ENCODE data around the genes LCN8, AJM1, PHPT1, FAM166A and TOR4A.

DNA sequence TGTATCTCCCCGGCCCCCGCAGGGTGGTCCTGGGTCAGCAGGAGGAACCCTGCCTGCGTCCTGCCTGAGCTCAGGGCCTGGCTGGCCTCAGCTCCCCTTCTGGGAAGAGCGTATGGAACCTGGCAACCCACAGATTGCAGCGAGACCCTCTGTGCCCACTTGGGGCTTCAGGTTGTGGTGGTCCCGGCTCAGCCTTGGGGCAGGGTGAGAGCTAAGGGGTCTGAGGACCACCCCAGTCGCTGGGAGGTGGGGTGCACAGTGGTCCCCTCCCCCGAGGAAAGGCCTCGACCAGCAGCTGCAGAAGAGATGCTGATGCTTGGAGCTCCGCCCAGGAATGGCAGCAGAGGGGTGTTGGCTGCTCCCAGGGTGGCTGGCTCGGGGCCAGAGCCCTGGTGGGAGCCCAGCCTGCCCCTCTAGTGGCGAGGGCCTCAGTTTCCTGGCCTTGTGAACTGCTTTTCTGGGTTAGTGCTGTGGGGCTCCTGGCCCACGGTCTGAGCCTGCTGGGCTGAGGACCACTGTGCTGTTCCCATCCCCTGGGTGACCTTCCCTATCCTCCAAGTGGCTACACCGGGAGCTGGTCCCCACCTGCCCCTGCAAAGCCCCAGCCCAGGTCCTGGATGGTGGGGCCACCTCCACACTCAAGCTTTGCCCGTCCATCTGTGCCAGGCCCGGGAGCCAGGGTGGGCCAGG lies 1.2 kb downstream of the DIPK1B start:
- PRO-cap: no peak

- PRO-cap: no peak
Observed at GRCh38 chr9:136726089-136727206, 14.1 kb downstream of the DIPK1B start.

GRCh38 chr9:136757858-136758680 lies at the start of gene LCN8:
Gene LCN8, minus strand, starts transcription at chr9:136758243.
- PRO-cap: no peak

DNA sequence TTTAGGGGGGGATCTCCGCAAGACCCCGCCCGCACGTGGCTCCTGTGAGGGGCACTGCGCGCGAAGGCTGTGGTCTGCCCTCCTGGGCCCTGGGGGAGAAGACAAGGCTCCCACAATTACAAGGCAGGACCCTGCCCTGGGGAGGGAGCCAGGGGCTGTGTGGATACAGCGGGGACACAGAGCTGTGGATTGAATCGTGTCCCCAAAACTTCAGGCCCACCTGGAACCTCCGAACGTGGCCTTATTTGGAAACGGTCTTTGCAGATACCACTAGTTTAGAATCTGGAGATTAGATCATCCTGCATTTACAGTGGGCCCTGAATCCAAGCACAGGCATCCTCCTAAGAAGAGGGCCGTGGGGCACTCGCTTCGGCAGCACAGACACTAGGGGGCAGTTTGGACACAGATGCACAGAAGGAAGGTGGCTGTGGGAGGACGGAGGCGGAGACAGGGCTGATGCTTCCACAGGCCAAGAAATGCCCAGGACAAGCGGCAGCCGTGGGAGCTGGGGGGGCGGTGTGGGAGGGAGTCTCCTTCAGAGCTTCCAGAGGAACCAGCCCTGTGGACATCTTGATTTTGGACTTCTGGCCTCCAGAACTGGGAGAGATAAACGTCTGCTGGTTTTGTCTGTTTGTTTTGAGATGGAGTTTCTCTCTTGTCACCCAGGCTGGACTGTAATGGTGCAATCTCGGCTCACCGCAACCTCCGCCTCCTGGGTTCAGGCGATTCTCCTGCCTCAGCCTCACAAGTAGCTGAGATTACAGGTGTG lies 2.8 kb upstream of the LCN8 start:
- PRO-cap: no peak

DNA sequence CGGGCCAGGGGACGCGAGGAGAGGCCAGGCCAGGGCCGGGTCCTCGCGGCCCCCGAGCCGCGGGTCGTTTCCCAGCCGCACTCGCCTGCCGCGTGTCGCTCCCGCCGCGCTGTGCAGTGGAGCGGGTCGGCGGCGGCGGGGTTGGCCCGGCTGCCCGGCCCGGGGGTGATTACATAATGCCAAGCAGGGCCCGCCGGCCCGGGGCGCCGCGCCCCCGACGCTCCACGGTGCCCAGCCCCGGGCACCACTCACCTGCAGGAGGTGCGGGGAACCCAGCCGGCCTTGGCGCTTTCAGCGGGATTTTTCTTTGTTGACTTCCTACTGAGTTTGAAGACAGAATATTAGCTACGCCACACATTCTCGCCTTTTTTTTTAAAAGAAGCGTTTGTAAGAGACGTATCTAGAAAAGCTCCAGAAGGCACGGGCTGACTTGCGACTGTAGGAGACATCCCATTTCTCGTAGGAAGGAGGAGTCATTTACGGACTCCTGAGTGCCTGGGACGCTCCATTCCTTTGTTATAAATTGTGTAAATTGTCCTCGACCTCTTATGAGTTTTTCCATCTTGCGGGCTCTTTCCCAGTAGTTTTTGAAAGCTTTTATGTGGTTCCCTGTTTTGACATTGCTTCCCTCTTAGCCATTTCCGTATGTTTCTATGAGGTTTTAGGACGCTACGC lies 864 bp downstream of the RABL6 start:
- PRO-cap: no peak

DNA sequence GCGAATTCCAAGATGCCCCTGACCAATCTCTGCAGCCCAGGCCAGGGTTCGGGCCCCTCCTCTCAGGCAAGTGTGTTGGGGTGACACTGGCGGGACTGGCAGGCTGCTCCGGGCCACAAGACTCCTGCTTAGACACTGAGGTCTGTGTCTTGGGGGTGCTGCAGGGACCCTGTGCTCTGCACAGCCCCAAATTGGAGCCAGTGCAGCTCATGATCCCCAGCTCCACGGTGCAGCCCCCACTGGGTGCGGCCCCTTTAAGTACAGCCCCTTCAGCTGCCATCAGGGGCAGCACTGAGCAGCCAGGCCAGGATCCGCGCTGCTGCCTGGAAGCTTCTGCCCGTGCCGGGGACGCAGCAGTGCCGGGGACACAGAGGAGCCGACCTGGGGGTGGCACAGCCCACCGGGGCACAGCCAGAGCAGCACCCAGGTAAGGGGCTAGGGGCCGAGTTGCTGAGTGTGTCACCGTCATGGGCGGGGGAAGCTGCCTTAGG lies at the start of gene AJM1:
Gene AJM1 (plus strand): TSS at position 316 of the 491 bp plus-strand sequence.
- PRO-cap: no peak

DNA sequence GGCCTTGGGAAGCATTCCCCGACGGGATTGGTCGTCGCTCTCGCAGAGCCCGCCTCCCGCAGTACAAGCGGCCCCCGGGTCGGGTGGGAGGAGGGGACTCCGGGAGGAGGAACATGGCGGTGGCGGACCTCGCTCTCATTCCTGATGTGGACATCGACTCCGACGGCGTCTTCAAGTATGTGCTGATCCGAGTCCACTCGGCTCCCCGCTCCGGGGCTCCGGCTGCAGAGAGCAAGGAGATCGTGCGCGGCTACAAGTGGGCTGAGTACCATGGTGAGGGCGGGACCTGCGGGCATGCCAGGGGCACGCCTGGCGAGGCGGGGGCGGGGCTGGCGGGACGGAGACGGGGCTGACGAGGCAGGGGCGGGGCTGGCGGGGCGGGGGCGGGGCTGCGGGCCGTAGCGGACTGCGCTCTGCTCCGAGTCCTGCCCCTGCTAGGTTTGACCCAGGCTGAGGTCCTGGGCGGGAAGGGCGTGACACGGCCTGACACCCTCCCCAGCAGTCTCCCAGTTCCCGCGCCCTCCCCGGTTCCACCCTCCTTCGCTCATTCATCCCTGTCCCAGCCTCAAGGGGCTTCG lies at the start of gene PHPT1:
Gene PHPT1 (plus strand): TSS at position 92 of the 578 bp plus-strand sequence.
- PRO-cap: bidirectional peak, plus-strand start at position 93 of the sequence, minus-strand start outside the sequence; unidirectional peak, minus-strand start at position 542 of the sequence

GRCh38 chr9:136880222-136880664 lies 6.1 kb upstream of the TRAF2 start:
- PRO-cap: no peak

- PRO-cap: bidirectional peak, plus-strand start at chr9:136902110, minus-strand start at chr9:136901848
Observed at GRCh38 chr9:136901427-136902288, 15.3 kb downstream of the TRAF2 start.

DNA sequence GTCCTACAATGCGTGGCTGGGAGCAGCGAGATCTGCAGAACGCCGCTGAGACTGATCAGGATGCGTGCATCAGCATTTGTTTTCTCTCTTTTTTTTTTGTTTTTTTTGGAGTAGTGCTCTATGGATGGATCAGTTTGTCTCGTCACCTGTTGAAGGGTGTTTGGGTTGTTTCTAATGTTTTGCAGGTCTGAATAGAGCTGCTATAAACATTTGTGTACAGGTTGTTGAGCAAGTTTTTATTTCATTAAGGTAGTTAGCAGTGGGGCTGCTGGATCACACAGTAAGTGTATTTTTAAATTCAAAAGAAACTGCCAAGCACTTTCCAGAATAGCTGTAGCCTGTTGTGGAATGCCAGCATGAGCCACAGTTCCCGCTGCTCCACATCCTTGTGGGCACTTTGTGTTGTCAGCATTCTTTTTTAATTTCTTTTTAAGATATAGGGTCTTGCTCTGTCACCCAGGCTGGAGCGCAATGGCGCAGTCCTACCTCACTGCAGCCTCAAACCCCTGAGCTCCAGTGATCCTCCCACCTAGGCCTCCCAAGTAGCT lies 14.6 kb downstream of the FBXW5 start:
- PRO-cap: no peak

DNA sequence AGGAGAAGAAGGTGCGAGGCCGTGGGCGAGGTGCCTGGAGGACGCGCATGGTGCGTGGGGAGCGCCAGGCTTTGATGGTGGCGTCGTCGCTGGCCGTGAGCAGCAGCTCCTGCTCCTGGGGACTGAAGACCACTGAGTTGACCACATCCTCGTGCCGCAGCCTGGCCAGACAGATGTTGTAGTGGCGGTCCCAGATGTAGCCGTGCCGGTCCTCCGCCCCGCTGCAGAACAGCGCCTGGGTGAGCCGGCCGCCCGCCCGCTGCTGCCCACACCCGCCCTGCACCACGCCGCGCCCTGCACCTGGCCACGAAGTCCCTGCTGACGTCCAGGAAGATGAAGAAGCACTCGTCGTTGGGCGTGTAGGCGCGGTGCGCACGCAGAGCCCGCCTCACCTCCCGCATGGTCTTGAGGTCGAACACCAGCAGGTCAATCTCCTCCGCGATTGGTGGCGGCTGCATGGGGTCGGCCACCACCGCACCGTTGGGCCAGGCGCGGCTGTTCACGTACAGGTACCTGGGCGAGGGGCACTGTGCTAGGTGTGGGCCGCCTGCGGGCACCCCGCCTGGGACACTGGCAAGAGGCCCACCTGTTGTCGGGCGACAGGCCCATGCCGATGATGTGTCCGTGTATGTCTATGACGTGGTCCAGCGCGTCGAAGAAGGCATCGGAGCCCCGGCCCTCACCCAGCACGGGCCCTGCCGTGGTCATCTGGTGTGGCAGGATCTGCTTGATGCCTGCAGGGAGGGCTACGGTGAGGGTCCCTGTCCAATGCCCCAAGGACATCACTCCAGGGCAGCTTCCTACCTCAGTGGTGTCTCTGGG lies 3.4 kb downstream of the FBXW5 start:
- PRO-cap: no peak

DNA sequence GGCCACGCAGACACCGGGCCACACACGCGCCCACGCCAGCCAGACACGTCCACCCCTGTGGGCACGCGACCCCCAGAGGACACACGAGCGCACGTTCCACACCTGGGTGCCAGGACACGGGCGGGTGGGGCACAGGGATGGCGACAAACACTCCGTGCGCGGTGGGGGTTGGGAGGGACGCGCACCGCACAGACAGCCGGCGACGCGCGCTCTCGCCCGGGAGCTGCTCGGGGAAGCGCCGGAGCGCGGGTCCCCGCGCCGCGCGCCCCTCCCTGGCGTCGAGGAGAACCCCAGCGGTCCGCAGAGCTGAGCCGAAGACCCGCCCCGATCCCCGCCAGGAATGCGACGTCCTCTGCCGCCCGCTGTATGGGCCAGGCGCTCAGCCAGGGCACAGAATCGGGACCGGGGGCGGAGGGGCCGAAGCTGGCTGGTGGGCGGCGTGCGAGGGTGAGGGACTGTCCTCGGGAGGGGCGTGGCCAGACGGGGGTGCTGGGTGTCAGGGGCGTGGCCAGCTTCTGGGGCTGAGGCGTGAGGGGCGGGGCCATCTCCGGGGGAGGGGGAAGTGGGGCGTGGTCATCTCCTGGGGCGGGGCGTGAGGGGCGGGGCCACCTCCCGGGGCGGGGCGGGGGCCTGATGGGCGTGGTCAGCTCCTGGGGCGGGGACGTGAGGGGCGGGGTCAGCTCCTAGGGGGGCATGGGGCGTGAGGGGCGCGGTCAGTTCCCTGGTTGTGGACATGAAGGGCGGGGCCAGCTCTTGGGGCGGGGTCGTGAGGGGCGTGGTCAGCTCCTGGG lies 807 bp downstream of the PTGDS start:
- PRO-cap: no peak

GRCh38 chr9:137029013-137029361 lies 950 bp upstream of the ABCA2 start:
- PRO-cap: no peak

DNA sequence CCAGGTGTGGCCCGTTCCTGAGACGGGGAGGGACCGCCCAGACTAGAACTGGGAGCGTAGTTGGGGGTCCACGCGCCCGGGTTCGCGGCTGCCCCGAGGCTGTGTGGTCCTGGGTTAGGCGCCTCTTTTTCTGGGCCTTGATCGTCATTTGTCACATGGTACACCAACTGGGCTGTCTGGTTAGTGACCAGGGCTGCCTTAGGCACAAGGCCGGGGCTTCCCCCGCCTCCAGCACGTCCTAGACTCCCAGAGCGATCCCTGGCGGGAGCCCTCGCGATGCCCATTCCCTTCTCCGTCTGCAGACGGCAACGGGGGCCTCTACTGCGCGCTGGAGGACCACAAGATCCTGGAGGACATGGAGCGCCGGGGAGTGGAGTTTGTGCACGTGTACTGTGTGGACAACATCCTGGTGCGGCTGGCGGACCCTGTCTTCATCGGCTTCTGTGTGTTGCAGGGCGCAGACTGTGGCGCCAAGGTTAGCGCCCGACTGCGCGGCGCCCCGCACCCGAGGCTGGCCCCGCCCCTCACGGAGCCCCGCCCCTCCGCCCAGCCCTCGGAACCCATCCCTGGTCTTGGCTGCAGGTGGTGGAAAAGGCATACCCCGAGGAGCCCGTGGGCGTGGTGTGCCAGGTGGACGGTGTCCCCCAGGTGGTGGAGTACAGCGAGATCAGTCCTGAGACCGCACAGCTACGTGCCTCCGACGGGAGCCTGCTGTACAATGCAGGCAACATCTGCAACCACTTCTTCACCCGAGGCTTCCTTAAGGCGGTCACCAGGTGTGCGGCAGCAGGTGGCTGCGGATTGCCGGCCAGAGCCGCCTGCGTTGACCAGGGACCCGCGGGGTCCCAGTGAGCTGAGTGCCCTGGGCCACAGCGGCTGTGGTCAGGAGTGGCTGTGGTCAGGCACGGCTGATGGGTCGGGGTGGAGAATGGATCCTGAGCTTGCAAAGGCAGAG lies 1.6 kb downstream of the UAP1L1 start:
- PRO-cap: no peak

GRCh38 chr9:137083386-137084107 lies 3.2 kb upstream of the MAN1B1 start:
- PRO-cap: unidirectional peak, plus-strand start at chr9:137083962

DNA sequence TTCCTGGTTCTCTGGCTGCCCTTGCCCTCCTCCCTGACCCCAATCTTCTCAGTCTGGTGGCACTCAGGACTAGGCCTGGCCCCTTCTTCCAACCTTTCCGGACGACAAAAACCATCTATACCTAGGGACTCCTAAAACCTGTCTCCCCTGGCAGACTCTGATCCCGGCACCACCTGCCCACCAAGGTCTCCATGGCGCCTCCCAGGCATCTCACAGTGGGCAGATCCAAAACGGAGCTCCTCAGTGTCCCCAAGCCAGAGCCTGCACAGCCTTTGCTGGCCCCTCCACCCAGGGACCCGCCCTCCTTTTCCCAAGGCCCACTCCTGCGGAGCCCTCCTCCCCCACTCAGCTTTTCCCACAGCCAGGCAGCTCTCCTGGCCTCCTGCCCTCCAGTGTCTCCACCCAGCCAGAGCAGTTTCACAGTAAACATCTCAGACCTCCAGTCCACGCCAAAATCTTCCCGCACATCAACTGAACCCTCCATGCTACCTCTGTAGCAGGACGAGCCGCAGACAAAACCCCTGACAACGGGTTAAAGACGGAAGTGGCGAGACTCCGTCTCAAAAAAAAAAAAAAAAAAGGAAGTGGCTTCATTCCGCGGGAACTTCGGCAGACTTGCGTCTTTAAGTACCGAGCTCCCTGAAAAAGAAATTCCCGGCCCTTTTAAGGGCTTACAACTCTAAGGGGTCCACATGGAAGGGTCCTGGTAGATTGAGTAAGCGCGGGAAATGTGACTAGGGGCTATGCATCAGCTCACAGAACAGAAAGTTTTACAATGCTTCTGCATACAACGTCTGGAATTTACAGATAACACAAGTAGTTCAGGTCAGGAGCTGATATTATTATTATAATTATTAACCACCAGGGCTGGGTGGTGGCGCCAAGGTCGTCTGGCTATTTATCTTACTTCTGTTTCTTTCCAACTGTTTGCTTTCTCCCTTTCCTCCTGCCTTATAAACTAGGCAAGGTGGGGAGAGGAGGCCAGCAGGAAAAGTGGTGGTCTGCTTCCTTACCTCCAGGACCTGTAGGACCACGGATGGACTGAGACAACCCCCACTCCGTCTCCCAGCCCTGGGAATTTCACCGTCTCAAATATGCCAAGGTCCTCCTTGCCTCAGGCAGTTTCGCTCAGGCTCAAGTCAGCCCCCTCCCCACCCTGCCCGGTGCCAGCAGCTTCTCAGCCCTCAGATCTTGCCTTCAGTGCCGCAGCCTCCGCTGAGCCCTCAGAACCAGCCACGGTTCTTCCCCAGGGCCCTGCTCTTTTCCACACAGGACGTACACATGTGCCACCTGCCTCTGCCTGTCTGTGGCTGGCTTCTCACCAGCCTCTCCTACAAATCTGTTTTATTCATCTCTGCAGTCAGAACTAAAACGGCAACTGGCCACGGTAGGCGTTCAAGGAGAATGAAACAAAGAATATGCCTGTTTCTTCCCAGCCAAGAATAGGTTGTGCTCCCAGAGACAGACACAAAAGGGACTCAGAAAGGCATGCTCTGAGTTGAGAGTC lies 11.3 kb upstream of the GRIN1 start:
- PRO-cap: no peak

DNA sequence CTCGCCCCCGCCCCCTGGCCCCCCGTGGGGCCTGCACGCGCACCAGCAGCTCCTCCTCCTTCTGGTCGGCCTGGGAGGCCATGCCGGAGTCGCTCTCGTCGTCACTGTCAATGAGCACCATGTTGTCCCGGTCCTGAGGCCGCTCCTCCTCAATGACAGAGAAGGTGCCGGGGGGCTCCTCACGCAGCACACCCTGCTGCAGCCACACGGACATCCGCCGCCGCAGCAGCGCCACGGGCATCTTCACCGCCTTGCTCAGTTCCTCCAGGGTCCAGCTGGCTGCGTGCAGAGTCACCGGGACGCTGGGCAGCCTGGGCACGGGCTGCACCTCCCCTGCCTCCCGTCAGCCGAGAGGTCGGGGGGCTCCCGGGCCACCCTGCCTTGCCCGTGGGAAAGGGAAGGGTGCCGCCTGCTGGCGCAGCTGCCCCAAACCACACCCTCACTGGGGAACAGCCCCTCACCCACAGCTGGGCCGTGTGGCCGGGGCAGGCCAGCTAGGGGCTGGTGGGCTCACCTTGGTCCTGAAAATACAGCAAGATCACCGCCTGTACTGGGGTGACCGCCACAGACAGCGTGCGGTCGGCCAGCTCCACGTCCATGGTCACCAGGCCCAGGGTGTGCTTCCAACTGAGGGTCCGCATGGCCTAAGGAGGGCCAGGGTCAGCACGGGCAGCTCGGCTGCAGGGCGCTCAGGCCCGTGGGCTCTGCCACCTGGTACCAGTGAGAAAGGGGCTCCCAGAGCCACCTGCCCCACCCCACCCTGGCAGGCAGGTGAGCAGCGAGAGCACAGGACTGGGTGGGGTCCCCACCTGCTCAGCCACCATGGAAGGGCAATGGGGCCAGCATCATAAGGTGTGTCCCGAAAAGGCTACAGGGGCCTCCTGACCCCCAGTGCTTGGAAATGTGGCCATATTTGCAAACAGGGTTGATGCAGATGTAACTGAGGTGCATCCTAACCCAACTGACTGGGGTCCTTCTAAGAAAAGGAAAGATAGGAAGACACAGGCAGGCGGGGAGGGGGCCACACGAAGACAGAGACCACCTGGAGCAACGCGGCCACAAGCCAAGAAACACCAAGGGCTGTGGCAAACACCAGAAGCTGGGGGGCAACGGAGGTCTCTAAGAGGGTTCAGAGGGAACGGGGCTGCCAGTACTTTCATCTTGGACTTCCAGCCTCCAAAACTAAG lies 3.7 kb upstream of the TMEM210 start:
- PRO-cap: no peak

DNA sequence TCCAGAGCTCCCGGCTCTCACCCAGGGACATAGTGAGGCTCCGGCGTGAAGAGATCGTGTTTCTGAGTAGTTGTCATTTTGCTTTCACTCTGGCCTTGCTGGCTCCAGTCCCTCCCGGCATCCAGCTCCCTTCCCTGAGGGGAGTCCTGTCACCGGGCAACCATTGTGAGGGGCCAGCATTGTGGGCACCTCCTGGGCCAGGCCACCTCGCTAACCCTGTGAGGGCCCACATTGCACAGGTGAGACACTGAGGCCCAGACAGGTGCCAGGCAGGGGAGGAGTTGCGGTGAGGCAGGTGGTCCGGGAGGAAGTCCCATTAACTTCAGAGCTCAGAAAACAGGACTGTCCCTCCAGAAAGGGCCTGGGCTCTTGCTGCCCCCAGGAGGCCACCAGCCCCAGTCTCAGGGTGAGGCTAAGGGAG lies at the start of gene FAM166A:
Gene FAM166A (minus strand): TSS at position 113 of the 421 bp plus-strand sequence.
- PRO-cap: no peak

- PRO-cap: bidirectional peak, plus-strand start at chr9:137277725, minus-strand start at chr9:137277584
Observed at GRCh38 chr9:137276848-137277992, at the start of gene TOR4A. Gene TOR4A, plus strand, starts transcription at chr9:137277726.

DNA sequence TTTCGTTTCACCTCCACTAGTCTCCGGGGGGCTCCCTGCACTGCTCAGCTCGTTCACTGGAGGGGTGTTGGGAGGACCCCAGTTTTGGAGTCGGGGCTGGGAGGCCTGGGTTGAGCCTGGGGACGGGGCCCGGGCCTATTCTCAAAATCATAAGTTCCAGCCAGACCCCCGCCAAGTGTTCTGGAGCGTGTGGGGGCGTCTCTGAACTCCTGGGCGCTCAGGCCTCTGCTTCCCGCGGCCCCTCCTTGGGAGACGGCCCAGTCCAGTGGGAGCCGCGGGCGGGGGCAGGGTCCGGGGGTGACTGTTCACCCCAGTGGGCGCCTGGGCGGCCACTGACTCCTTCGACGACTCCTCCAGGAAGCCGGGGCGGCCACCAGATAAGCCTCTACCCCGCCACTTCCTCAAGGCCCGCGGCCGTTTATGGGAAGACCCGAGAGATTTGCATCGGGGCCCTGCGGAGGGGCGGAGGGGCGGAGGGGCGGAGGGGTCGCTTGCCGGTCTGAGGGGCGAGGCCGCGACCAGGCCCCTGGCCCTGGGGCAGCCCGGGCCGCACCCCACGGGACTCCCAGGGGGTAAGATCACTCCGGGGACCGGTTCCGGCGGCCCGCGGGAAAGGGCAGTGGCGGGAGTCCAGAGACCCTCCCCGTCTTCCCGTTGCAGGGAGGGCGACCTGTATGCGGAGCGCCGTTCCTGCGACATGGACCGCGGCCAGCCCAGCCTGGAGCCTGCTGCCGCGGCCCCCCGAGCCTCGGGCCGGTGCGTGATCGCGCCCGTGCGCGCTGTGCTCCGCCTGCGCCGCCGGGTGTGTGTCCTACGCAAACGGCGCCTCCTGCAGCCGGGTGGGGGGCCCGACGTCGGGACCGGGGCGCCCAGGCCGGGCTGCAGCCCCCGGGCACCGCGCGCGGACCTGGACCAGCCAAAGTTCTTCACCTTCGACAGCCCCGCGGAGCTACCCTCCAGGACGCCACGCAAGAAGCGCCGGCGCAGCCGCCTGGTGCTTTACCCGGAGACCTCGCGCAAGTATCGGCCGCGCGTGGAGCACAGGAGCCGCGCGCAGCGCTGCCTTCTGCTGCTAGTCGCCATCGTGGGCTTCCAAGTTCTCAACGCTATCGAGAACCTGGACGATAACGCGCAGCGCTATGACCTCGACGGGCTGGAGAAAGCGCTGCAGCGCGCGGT lies 856 bp downstream of the TOR4A start:
- PRO-cap: unidirectional peak, minus-strand start at position 487 of the sequence